A549 (cell line): ENCODE measurements around a stretch of chr3.

- PRO-cap, result no peak
CAGE:
- cytosol, long polyA plus RNA, result no peak
- long polyA plus RNA, result no peak
- nucleus, long polyA plus RNA, result no peak
Observed at GRCh38 chr3:64533241-64534231, 154.3 kb downstream of the ADAMTS9 start.

- PRO-cap, result no peak
CAGE:
- cytosol, long polyA plus RNA, result no peak
- long polyA plus RNA, result no peak
- nucleus, long polyA plus RNA, result no peak
Observed at GRCh38 chr3:64622058-64622742, 65.6 kb downstream of the ADAMTS9 start.

- PRO-cap, result no peak
CAGE:
- cytosol, long polyA plus RNA, result no peak
- long polyA plus RNA, result no peak
- nucleus, long polyA plus RNA, result no peak
Observed at GRCh38 chr3:65025788-65026110, 337.9 kb upstream of the ADAMTS9 start.

DNA sequence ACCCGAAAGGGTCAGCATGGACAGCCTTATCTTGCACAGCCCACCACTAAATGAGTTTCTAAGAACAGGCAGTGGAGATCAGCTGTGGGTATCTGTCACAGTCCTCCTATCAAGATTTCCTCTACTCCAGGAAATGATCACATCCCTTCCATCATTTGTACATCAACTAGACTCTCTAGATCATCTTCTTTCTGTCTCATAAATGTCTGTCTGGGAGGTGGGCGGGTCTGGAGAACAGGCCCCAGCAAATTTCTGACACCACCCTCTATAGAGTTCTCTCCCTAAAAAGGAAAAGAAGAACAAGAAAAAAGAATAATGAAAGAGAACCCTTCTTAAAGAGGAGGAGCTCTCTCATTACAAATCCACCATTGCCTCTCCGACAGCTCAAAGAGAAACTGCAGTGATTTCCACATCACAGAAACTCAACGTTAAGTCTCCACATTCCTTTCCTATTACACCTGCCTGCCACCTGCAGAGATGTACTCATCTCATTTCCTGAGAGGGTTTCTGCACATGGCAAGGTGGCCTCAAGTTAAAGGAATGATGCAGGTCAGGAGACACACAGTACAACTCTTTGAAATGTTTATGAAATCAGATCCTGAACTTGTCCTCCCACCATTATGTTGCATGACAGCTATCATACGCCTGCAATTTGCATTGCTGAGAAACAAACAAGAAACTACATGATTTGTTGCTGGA lies 458.2 kb upstream of the ADAMTS9 start:
- PRO-cap, result no peak
CAGE:
- cytosol, long polyA plus RNA, result no peak
- long polyA plus RNA, result no peak
- nucleus, long polyA plus RNA, result no peak

DNA sequence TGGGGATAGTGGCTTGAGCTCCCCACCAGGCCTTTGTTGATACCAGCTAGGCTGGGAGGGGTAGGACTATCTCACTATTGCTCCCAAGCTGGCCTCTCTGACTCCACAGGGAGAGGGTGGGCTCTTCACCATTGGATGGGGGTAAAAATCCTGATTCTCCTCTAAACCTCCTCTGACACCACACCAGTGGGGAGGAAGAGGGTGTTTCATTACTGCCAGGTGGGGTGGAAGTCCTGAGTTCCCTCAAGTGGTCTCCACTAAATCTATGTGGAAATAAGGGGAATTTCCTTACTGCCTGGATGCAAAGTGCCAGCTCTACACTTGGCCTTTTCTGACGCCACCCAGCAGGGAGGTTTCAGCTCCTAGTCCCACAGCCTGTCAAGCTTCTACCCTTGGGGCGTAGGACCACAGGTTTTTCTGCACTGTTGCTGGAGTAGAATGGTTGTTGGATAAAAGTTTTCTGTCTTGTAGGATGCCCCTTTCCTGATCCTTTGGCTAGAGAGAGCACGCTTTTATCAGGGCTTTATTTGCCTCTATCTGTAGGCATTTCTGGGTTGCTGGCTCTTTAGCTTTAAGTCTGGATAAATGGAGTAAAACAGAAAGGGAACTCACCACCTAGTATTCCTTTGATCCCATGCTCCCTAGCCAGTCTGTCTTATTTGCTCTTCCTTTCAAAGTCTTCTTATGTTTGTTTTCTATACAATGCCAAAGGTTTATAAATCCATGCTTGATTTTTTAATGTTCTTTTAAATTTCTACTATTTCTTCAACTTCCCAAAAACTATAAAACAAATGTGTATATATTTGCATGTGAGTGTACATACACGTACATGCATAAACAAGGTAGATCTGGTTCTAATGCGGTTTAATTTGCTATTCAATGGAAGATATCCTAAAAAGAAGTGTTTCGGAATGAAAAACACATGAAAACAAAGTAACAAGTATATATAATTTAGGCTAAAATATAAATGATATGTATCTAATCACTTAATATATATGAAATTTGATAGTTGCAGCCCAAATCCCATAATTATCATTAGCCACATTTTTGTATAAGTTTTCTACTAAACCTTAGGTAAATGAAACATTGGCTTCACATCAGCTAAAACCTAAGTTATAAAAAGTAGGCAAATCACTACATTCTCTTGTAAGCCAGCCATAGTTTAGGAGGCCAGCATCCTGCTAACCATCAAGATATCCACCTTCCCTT lies 571.8 kb downstream of the MAGI1 start:
- PRO-cap, result no peak
CAGE:
- cytosol, long polyA plus RNA, result no peak
- long polyA plus RNA, result no peak
- nucleus, long polyA plus RNA, result no peak

DNA sequence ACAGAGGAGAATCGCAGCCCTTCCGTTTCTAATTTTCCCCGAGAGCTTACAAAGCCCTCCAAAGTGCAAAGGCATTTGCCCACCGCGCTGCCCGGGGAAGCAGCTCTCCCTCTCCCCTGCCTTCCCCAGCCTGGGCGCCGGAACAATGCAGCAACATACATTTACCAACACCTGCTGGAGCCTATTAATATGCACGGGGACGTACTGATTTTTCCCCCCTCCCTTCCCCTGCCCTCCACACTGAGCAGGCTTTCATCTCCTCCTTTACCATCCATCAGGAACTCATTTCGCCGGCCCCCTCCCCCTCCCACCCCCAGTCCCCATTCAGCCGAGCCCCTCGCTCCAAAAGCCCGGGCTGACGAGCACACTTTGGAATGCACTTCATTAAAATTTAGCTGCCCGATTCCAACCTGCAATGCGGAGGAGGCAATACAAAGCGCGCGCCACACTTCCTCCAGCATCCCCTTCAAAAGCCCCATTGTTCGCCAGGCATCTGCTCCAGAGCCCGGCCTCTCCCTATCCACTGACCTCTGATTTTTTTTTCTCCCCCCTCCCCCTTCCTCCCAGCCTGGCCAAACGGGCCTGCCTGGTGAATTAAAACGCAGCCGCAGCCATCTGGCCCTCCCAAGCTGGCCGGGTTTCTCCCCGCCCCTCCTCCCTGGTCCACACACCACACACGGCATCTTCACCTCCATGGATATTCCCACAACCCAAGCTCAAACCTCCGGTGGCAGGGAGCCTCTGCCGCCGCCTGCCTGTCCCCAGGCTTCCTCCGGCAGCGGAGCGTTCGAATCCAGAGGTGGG lies 441.6 kb downstream of the MAGI1 start:
- PRO-cap, result no peak
CAGE:
- cytosol, long polyA plus RNA, result no peak
- long polyA plus RNA, result no peak
- nucleus, long polyA plus RNA, result no peak

DNA sequence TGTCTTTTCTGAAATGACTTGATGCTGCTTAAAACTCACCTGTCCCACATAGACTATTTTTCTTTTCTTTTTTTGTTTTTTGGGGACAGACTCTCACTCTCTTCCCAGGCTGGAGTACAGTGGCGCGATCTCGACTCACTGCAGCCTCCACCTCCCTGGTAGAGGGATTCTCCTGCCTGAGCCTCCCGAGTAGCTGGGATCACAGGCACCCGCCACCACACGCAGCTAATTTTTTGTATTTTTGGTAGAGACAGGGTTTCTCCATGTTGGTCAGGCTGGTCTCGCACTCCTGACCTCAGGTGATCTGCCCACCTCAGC lies 36.3 kb downstream of the MAGI1 start:
- PRO-cap, result no peak
CAGE:
- cytosol, long polyA plus RNA, result no peak
- long polyA plus RNA, result no peak
- nucleus, long polyA plus RNA, result no peak

DNA sequence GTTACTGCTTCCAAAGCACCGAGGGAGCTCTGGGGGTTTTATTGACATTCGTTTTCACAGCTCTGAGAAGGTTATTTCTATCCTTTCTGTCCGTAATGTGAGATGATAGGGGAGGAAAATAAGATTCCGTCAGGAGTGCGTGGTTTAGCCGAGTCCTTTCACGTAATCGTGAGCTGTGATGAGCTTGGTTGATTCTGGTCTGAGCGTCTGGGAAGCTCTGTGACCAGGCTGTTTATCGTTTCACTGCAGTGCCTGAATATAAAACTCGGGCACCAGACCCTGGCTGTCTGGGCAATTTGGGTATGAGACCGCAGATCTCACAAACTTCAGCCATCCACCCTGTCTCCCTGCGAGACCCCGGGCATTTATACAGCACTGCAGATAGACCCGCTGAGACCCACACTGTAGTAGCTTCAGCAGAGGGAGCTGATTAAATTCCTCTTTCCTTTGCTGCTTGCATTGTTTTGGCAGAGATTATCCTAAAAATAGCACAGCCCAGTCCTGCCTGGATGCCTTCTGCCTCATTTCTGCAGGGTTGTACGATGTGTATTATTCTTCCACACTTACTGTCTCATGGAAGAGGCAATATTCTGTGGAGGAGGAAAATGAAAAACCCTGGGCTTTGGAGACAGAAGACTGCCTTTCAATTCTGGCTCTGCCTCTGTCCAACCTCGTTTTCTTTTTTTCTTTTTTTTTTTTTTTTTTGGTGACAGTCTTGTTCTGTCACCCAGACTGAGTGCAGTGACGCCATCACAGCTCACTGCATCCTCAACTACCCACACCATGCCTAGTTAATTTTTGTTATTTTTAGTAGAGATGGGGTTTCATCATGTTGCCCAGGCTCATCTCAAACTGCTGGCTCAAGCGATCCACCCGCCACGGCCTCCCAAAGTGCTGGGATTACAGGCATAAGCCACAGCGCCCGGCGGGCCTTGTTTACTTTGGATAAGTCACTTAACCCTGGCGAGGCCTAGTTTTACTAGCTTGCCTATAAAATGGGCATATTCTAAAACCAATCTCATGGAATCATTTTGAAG lies 66.6 kb upstream of the SLC25A26 start:
- PRO-cap, result no peak
CAGE:
- cytosol, long polyA plus RNA, result no peak
- long polyA plus RNA, result no peak
- nucleus, long polyA plus RNA, result no peak

DNA sequence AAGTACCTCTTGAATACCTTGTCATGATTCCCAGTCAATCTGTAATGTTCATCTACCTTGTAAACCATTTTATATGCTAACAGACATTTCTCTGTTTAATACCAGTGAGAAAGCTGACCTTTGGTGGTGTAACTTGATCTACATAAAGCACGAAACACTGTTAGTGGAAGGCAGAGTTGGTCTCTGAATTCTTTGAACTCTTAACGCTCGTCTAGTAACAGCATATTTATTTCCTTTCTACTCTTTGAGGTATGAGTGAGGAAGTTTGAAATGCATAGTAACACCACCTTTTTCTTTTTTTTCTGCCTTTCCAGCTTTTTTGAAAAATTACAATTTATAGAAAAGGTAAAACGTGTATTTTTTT lies 59.6 kb downstream of the SLC25A26 start:
- PRO-cap, result no peak
CAGE:
- cytosol, long polyA plus RNA, result no peak
- long polyA plus RNA, result no peak
- nucleus, long polyA plus RNA, result no peak

DNA sequence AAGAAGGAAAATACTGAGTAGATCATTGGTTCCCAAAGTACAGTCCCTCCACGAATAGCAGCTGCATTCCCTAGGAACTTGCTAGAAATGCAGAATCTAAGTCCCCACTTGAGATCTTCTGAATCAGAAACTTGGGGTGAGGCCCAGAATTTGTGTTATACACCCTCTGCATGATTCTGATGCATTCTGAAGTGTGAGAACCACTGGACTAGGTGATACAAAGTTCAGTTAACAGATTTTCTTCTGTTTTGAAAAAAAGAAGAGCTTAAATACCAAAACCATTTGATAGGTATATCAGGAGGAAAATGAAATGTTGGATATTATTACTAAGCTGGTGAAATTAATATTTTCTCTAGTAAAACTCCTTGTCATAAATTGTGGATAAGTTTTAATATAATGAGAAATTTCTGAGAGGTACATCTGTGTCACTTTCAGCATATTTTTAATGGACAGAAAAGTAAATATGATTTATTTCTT lies 77.2 kb downstream of the SLC25A26 start:
- PRO-cap, result no peak
CAGE:
- cytosol, long polyA plus RNA, result no peak
- long polyA plus RNA, result no peak
- nucleus, long polyA plus RNA, result no peak

DNA sequence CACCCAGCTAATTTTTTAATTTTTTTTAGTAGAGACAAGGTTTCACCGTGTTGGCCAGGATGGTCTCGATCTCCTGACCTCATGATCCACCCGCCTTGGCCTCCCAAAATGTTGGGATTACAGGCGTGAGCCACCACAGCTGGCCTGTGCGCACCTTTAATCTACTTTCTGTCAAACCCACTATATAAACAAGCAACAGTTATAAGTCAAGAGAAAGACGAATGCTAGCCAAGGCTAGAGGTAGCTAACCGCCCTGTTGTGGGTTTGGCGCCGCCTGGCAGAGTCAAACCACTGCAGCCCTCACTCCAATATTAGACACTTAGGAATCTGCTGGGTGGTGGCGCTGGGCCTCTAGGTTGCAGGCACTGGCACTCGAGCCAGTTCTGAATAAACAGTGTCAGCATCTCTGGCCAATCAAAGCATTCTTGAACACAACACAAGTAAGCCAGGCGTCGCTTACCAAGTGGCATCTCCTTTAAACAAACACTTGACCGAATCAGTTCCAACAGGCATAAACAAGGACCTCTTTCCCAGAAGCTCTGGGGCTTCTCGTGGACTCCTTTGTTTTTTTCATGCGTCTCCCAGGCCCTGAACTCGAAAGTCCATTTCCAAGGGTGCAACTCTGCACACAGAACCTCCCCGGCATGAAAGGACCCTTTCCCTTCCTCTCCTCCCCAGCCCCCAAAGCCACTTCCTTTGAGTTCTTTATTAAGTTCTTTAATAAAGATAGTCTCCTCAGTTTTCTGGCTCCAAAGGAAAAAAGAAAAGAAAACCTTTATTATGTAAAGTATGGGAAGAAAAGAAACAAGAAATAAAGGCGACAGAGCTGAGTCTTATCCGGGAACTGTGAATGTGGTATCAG lies 82.3 kb downstream of the LRIG1 start:
- PRO-cap, result no peak
CAGE:
- cytosol, long polyA plus RNA, result no peak
- long polyA plus RNA, result no peak
- nucleus, long polyA plus RNA, result no peak

GRCh38 chr3:66490117-66490660 lies 10.6 kb downstream of the LRIG1 start:
- PRO-cap, result no peak
CAGE:
- cytosol, long polyA plus RNA, result no peak
- long polyA plus RNA, result no peak
- nucleus, long polyA plus RNA, result no peak

DNA sequence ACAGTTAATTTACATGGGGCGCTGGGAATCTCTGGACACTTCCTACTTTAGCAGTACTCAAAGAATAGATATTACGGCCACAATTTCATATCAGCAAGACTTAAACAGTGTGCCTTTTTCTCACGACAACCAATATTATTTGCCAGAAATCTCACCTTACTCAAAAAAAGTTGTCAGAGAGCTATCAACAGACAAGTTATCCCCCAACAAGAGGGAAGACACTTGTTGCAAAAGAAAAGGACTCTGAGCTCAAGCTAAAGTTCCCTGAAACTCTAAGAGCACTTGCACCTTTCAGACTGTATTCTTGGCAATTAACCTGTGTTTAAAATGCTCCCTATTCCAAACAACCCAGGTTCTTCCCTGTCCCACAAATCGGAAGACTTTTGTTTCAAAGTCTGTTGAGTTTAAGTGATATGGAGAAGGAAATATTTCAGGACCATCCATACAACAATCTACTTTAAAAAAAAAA lies 4.5 kb downstream of the LRIG1 start:
- PRO-cap, result no peak
CAGE:
- cytosol, long polyA plus RNA, result no peak
- long polyA plus RNA, result no peak
- nucleus, long polyA plus RNA, result no peak

GRCh38 chr3:66499242-66499767 lies 1.5 kb downstream of the LRIG1 start:
- PRO-cap, result no peak
CAGE:
- cytosol, long polyA plus RNA, result no peak
- long polyA plus RNA, result no peak
- nucleus, long polyA plus RNA, result no peak

DNA sequence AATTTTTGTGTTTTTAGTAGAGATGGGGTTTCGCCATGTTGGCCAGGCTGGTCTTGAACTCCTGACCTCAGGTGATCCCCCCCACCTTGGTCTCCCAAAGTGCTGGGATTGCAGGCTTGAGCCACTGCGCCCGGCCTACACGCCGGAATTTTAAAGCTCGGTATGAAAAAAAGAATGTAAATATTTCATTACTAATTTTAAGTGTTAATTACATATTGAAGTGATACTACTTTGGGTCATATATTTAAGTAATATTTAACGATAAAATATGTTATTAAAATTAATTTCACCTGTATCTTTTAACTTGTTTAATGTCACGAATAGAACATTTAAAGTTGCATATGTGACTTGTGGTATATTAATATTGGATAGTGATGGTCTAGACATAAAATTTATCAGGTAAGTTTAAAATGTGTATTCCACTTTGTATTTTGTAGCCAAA lies 45.5 kb upstream of the LRIG1 start:
- PRO-cap, result no peak
CAGE:
- cytosol, long polyA plus RNA, result no peak
- long polyA plus RNA, result no peak
- nucleus, long polyA plus RNA, result no peak

DNA sequence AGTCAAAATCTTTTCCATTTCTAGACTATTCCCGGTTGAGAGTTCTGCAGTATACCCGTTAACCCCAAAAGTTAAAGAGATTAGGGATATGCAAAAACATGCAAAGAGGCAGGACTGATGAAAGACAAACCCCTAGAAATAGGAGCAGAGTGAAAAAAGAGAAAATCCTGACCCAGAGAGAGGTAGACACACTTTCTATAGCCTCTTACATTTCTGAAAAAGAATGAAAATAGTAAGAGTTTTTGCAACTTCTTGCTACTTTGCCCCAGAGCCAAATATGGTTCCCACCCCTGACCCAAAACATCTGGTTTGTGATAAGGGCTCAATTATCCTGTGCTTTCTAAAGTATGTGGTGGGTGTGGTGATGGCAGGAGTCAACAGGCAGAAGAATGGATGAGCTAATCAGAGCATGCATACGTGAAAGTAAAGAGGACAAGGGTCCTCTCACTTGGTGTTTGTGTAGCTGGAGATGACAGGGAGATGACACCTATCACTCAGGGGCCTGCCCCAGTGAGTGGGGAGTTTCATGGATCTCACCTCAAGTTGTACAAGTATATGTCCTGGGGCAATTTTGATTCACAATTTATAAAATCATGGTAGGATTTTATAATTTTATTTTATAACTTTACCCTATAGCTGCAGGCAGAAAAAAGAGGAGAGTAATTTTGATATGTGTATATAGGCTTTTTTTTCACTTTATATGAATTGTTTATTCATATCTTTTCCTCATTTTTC lies 19.1 kb downstream of the KBTBD8 start:
- PRO-cap, result no peak
CAGE:
- cytosol, long polyA plus RNA, result no peak
- long polyA plus RNA, result no peak
- nucleus, long polyA plus RNA, result no peak

- PRO-cap, result no peak
CAGE:
- cytosol, long polyA plus RNA, result no peak
- long polyA plus RNA, result no peak
- nucleus, long polyA plus RNA, result no peak
Observed at GRCh38 chr3:67489600-67489896, 164.9 kb downstream of the SUCLG2 start.

GRCh38 chr3:67536324-67536897 lies 118.0 kb downstream of the SUCLG2 start:
- PRO-cap, result no peak
CAGE:
- cytosol, long polyA plus RNA, result no peak
- long polyA plus RNA, result no peak
- nucleus, long polyA plus RNA, result no peak

- PRO-cap, result no peak
CAGE:
- cytosol, long polyA plus RNA, result no peak
- long polyA plus RNA, result no peak
- nucleus, long polyA plus RNA, result no peak
Observed at GRCh38 chr3:67647509-67648092, 6.8 kb downstream of the SUCLG2 start.

DNA sequence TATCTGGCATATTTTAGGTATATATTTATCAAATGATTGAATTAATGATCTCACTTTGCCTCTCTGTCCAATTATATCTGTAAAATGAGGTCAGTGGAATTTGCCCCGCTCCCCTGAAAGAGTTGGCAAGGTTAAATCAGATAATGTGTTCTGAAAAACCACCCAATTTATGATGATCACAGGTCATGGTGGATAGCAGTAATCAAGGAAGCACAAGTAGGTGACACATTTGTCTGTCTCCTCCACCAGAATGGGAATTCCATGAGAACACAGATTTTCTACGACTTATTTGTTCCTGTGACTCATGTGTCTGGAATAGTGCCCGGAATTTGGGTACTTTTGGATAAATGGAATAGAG lies 128.8 kb upstream of the TAFA1 start:
- PRO-cap, result no peak
CAGE:
- cytosol, long polyA plus RNA, result no peak
- long polyA plus RNA, result no peak
- nucleus, long polyA plus RNA, result no peak